Bronchus (tissue), 1 donor: ENCODE measurements around a stretch of chr2.

- PRO-cap, result no peak
These were observed 73.2 kb upstream of the NCKAP5 start for GRCh38 chr2:133641311-133642101.

DNA sequence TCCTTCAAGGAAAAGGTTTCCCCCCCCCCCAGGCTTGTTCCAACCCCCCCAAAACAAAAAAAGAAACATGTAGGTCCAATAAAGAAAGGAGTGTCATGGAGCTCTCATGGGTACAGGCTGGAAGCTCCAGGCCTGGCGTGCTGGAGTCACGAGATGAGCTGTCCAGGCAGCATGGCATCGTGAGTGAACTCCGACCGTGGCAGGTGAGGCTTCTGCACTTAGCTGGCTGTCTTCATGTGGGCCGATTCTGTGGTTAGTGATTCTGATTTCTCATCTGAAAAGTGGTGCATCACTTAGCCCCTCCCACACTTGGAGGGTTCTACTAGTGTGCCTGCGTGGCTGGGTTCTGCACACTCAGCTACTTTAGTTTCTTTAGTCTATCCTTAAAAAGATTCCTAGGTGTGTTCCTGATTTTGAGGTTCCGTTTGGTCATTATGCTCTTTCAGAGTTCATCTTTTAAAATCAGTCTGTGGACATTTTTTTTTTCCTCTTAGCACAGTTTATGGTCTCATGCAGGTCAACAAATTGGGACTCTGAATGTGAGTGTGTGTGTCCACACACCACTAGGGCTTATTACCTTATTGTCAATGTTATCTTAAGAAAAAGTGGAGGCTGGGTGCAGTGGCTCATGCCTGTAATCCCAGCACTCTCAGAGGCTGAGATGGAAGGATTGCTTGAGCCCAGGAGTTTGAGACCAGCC lies 126.2 kb upstream of the MGAT5 start:
- PRO-cap, result no peak

GRCh38 chr2:134138305-134139087 lies 115.4 kb upstream of the MGAT5 start:
- PRO-cap, result no peak

GRCh38 chr2:134153976-134154759 lies 99.7 kb upstream of the MGAT5 start:
- PRO-cap, result no peak

DNA sequence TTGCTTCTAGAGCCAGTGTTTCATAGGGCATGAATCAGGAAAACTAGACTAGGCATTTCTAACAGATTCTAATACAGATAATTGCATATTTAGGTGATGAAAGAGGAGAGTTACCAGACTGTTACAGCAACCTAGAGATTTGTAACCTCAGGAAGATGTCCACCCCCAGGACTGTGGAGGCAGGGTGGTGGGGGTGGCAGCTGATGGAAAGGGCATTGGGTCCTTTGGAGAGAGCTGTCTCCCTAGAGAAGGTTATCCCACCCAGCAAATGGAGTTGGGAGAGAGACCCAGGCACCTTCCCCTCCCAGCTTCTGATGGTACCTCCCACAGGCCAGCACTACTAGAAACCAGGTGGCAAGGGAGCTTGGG lies 75.7 kb upstream of the MGAT5 start:
- PRO-cap, result no peak

DNA sequence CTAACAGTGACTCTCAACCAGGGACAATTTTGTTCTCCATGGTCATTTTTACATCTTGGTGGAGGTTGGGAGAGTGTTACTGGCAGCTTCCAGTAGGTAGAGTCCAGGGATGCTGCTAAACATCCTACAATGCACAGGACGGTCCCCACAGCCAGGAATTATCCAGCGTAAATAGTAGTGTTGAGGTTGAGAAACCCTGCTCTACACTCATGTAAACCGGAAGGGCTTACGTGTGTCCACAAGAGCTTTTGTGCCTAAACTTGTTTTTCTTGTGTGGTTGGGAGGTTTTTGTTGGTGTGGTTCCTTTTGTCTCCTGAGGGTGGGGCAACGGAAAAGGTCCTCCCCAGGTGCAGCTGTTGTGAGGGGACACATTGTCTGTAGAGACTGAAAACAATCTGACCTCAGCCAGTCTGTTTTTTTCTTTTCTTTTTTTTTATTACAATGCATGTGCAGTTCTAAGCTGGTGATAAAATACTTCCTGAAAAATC lies 72.7 kb upstream of the MGAT5 start:
- PRO-cap, result no peak

DNA sequence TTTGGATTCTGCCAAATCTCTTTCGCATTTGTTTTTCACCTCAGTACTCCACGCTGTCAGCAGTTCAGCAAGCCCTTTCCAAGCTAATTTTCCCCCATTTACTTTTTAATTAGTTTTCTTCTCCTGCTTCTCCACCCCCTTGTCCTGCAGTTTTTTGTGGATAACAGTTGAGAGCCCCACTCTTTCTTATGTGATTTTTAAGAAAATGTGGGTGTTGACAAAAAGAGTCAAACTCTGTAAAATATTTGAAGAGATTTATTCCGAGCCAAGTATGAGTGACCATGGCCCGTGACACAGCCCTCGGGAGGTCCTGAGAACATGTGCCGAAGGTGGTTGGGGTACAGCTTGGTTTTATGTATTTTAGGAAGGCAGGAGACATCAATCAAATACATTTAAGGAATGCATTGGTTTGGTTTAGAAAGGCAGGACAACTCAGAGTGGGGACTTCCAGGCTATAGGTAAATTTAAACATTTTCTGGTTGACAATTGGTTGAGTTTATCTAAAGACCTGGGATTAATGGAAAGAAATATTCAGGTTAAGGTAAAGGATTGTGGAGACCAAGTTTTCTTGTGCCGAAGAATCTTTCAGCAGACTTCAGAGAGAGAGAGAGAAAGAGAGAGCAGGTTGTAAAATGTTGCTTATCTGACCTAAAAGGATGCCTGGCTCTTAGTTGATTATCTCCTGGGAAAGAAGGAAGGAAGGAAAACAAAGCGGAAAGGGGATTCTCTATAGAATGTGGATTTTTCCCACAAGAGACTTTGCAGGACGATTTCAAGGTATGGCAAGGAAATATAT lies 32.8 kb upstream of the MGAT5 start:
- PRO-cap, result no peak

GRCh38 chr2:134258453-134258984 lies 4.6 kb downstream of the MGAT5 start:
- PRO-cap, result bidirectional peak, plus-strand start at chr2:134258850, minus-strand start at chr2:134258761

GRCh38 chr2:134261380-134262408 lies 7.8 kb downstream of the MGAT5 start:
- PRO-cap, result no peak

GRCh38 chr2:134294756-134295046 lies 40.8 kb downstream of the MGAT5 start:
- PRO-cap, result no peak

GRCh38 chr2:134328357-134328941 lies 74.6 kb downstream of the MGAT5 start:
- PRO-cap, result no peak

- PRO-cap, result no peak
These were observed 77.5 kb downstream of the MGAT5 start for GRCh38 chr2:134331202-134332003.

GRCh38 chr2:134360808-134361498 lies 107.1 kb downstream of the MGAT5 start:
- PRO-cap, result no peak

DNA sequence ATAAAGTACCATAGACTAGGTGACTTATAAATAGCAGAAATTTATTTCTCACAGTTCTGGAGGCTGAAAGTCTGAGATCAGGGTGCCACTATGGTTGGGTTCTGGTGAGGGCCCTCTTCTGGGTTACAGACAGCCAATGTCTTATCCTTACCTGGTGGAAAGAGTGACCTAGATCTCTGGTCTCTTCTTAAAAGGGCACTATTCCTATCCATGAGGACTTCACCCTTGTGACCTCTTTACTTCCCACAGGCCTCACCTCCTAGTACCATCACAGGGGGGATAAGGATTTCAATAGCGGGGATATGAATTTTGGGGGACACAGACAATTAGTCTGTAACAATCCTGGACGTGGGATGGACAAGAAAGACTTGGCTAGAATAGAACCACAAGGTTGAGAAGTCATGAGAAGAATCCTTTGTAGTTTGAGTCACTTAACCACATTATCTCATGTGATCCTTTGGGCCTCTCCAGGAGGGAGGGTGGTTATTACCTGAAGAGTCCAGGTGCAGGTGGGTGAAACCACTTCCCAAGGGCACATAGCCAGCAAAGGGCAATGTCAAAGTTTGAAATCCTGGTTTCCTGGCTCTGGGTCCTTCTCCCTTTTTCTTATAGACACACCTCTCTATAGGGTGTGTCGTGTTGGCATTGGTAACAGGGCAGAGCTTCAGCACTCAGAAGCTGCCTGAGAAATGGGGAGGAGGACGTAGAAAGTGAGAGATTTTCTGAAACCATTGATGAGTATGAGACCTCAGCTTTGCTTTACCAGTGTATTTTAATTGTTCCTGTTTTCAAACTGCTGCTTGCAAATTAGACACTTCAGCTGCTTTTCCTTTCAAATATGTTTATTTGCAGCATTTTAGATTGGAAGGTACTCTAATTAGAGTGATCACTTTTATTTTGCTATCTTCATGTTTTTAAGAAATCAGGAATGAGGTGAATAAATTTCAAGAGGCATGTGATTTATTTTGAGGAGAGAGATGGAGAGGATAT lies 137.8 kb downstream of the MGAT5 start:
- PRO-cap, result no peak

GRCh38 chr2:134655904-134656328 lies 62.9 kb downstream of the TMEM163 start:
- PRO-cap, result no peak

GRCh38 chr2:134865054-134866205 lies 27.0 kb downstream of the ACMSD start:
- PRO-cap, result no peak

GRCh38 chr2:134918929-134919307 lies 296 bp downstream of the CCNT2 start:
- PRO-cap, result no peak

DNA sequence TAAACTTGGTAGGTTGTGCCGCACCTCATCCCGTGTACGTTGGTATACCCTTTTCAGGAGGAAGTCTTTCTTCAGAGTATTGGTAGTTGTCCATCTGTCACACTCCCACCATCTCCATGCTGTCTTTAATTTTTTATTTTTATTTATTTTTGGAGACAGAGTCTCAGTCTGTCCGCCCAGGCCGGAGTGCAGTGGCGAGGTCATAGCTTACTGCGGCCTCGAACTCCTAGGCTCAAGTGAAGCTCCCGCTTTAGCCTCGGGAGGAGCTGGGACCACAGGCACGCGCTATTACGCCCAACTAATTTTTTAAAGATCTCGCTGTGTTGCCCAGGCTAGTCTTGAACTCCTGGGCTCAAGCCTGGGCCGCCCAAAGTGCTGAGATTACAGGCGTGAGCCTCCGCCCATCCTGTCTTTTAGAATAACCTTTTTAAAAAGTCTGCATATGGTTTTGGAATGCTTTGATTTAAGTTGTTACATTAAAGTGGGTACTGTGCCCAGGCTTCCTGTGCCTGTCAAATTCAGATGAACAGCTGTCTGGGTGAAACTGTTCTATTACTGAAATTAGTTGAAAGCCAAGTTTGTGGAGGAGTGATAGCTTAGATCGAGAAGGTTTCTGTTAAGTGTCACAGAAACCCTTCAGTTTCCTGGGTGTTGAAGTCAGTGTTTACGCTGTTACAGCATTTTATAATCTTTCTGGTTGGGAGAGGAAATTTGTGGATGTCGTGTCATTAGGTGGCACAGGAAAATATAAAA lies 941 bp downstream of the RAB3GAP1 start:
- PRO-cap, result no peak

DNA sequence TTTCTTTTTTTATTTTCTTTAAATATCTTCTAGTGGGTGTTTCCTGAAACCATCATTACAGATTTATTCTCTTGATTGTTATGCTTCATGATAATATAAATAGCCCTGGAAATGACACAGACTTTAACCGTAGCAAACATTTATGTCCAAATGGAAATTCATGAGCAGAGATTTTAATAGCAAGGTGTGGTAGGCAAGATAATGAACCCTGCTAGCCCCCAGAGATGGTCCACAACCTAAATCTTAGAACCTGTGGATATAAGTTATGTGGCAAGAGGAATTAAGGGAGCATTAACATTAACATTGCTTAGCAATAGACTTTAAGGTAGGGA lies 49.7 kb downstream of the RAB3GAP1 start:
- PRO-cap, result no peak

GRCh38 chr2:135135289-135135944 lies 83.3 kb downstream of the RAB3GAP1 start:
- PRO-cap, result no peak